Cytotoxic T cell (primary cell): ENCODE results near the genes KDR, TMEM165 and EXOC1.

DNA sequence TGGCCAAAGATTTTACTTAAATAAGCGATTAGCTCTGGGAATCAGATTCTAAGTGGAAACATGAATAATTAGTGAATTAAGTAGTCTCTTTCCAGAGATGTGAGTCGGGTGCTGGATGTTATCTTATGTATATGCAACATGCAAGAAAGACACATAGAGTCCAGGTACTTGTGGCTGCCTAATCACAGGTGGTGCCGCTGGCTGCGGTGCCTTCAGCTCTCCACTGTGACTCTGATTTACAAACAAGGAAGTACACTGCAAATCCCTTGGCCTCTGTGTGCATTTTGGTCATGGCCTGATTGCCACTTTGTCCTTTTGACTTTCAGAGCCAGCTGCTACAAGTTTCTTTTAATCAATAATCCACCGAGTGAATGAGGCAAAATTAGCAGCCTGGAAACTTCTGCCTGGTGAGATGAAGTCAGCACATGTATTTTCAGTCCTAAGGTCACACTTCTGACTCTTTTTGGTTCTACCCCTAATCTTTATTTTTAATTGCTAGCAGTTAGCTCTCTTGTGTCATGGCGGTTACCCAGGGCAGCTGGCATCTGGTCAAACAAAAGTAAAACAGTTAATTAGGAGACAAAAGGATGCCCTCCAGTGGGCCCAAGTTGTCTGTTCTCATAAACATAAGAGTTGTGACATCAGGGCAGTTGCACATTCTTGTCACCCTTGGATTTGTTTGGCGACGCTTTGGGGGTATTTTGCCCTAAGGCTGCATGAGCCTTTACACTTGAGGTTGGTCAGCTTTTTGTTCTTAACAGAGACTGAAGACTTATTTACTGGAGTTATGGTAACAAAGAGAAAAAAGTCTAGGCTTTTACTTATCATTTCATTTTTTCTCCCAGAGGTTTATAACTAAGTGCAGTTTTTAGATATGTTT, 62.3 kb upstream of the LNX1 start:
- PRO-cap, 2 experiments, result no peak in any of the 2 experiments

DNA sequence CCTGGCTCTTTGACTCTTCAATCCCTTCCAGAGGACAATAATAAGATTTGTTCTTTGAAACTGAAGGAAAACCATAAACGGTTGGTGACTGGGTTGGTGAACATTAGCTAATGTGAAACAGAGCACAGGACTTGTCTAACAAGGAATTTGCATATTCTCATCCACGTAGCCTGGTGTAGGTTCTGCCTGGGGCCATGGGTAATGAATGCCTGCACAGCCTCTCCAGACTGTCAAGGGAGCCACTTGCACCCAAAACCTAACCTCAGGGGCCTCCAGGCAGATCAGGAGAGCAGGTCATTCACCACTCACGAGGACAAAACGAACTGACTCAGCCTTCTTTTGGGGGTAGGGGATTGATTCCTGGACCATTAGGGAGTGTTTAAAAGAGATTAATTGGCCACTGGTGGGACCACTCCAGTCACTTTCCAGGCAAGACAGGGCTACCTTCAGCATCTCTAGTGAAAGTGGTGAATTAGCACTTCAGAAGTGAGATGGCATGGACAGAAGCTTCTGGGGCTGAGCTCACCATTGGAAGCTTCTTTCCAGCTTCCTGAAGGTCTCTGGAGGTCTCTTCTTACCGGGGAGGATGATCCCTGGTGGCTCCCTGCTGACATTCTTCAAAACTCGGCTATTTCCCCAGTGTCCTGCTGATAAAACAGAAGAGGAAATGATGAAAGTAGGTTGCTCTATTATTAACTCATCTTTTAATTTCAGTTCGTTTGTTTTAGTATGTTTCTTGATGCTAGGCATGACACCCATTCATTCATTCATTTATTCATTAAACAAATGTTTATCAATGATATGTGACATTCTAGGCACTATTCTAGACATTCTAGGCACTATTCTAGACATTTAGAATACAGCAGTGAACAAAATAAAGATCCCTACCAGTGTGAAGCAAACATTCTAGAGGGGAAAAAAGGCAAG, 104.5 kb upstream of the LNX1 start:
- PRO-cap, 2 experiments, result no peak in any of the 2 experiments

- PRO-cap, 2 experiments, result no peak in any of the 2 experiments
Observed at GRCh38 chr4:53863212-53863634, 201.2 kb downstream of the CHIC2 start.

DNA sequence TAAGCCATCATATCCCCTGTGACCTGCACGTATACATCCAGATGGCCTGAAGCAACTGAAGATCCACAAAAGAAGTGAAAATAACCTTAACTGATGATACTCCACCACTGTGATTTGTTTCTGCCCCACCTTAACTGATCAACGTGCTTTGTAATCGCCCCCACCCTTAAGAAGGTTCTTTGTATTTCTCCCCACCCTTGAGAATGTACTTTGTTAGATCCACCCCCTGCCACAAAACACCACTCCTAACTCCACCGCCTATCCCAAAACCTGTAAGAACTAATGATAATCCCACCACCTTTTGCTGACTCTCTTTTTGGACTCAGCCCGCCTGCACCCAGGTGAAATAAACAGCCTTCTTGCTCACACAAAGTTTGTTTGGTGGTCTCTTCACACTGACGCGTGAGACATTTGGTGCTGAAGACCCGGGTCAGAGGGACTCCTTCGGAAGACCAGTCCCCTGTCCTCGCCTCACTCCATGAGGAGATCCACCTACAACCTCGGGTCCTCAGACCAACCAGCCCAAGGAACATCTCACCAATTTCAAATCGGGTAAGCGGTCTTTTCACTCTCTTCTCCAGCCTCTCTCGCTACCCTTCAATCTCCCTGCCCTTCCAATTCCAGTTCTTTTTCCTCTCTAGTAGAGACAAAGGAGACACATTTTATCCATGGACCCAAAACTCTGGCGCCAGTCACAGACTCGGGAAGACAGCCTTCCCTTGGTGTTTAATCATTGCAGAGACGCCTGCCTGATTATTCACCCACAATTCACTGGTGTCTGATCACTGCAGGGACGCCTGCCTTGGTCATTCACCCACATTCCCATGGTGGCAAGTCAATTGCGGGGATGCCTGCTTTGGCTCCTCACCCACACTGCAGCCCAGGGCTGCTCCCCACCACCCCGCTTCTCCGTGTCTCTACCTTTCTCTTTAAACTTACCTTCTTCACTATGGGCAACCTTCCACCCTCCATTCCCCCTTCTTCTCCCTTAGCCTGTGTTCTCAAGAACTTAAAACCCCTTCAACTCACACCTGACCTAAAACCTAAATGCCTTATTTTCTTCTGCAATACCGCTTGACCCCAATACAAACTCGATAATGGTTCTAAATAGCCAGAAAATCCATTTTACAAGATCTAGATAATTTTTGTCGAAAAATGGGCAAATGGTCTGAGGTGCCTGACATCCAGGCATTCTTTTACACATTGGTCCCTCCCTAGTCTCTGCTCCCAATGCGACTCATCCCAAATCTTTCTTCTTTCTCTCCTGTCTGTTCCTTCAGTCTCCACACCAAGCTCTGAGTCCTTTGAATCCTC, 43.8 kb downstream of the CHIC2 start:
- PRO-cap, 2 experiments, result no peak in any of the 2 experiments

- PRO-cap, 2 experiments, result no peak in any of the 2 experiments
Observed at GRCh38 chr4:54066658-54067654, 2.6 kb upstream of the CHIC2 start.

GRCh38 chr4:54085233-54085908, 14.6 kb upstream of the GSX2 start:
- PRO-cap, 2 experiments, result no peak in any of the 2 experiments

GRCh38 chr4:54547604-54548085, 110.1 kb upstream of the KIT start:
- PRO-cap, 2 experiments, result no peak in any of the 2 experiments

DNA sequence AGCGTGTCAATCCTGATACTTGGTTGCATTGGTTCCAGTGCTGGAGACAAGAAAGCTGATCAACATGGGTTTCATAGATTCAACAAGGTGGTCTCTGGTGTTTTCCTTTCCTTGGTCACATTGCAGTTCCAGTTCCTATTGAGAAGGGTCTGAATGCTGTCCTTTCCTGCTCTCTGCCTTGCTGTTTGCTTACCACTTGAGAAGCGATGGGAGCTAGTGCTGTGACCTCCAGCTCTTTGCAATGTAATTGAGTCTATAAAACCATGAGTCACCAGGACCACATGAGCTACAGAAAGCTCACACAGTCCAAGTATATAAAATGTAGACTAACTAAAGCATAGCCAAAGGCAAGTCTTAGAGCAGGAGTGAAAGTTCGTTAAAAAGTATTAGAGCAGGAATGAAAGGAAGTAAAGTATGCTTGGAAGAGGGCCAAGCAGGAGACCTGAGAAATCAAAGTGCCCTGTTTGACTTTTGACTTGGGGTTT, 71.5 kb upstream of the KIT start:
- PRO-cap, 2 experiments, result no peak in any of the 2 experiments

DNA sequence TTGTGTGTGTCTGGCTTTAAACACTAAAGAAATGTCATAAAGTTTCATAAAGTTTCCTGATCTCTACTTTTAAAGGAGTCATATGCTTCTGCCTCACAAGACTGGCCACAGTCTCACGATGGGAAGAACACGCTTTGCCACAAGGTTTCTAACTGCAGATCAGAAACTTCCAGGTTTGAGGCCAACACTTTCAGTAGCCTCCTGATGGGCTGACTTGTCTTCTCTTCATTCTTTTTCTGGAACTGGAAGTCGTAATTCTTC, 67.0 kb upstream of the KIT start:
- PRO-cap, 2 experiments, result no peak in any of the 2 experiments

DNA sequence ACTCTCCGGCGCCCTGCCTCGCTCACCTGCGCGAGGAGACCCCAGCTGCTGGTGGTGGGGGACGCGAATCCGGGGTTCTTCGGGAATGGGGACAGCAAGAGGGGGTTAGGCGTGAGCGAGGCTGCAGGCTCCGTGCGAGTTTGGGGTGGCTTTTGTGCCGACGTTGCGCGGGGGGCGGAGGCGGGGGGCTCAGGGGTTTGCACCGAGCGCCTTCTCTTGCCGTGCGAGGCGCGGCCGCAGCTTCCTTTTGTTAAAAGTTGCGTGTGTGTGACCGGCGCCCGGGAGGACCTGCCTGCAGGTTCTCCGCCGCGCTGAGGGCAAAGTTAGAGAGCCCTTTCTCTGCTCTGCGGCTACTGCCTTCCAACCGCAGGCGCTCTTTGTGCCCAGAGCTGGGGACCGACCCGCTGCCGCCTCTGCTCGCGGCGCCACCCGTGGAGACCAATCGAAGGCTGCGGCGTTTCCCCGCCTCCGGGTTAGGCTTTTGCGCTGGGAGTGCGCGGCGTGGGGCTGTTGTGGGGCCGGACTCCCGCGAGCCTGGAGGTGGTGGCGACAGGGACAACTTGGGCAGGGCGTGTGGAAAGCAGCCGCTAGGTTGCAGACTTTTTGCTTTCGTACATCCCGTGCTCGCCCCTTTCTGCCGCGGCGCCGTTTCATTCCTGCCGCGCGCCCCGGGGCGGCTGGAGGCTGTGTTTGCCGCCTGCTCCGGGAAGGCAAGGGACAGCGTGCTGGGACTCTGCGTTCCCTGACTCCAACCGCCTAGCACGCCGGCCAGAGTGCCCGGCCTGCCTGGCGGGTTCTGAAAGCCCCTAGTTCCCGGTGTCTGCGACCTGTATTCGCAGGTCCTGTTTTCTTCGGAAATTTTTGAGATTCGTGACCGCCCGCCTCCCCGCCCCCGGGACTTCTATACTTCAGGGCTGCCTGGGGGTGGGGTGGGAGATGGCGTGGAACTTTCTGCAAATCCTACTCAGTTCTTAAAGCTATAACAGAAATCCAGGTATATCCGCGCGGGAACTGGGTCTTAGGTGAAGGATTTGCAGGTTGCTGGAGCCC, 804 bp downstream of the KIT start:
- PRO-cap, 2 experiments, result no peak in any of the 2 experiments

GRCh38 chr4:55118556-55118839, 6.9 kb downstream of the KDR start:
- PRO-cap, 2 experiments, result no peak in any of the 2 experiments

DNA sequence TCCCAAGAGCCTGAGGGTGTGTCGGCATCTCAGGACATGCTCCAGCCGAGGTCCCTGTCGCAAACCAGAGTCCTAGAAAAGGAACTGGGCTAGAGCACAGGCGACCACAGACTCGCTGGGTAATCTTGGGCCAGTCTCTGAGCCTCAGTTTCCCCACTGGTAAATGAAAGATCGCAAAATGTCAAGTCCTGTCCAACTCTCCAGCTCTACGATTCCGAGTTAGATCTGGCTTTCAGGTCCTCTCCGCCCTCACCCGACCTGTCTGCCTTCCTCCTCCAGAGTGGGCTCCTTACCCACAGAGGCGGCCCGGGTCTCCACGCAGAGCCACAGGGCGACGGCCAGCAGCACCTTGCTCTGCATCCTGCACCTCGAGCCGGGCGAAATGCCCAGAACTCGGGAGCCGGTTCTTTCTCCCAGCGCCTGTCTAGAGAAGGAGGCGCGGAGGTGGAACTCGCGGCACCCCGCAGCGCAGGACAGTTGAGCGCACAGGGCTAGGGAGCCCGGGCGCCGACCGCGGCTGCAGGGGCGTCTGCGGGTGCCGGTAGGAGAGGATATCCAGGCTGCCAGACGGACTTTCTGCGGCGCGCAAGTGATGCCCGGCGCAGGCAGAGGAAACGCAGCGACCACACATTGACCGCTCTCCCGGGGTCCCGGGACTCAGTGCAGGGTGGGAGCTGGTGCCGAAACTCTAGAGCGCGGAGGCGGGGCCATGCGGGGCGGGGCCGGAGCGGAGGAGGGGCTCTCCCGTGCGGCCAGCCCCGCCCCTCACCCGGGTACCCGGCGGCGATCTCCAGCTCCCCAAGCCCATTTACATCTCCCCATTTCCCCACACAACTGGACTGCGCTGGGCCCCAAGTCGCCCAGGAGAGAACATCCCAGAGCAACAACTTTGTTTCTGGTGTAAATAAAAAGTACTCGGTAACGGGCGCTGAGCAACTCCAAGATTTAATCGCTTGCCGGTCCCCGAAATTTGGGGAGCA, at the start of gene KDR:
Gene KDR, minus strand, starts transcription at position 662 of the 980 bp plus-strand sequence.
- PRO-cap, 2 experiments, result no peak in any of the 2 experiments

DNA sequence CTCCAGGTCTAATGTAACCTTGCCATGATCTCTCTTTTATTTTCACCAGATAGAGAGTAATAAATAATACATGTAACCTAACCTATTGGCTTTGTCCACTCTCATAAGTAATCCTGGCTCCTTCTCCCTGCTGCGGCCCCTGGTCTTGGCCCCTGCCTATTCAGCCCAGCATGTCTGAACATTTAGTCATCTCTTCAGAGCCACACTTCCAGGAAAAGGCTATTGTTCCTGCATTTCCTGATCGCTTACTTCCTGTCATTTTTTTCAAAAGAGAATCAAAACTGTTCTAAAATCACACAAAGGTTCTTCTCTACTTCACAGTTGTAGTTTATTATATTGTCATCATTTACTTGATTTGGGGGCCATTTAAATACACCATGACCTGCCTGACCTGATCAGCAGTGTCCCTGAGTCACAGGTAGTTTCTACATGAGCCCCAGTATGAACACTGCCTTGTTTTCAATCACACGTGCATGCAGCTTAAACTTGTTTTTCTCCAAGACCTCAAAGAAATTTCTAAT, 47.3 kb upstream of the KDR start:
- PRO-cap, 2 experiments, result no peak in any of the 2 experiments

GRCh38 chr4:55395237-55396276, at the start of gene TMEM165:
TMEM165 (plus strand) TSS chr4:55395957.
- PRO-cap, 2 experiments, result peak in 2 of 2 experiments; most common plus-strand start chr4:55395656 (in 2); most common minus-strand start chr4:55395817 (in 2)

DNA sequence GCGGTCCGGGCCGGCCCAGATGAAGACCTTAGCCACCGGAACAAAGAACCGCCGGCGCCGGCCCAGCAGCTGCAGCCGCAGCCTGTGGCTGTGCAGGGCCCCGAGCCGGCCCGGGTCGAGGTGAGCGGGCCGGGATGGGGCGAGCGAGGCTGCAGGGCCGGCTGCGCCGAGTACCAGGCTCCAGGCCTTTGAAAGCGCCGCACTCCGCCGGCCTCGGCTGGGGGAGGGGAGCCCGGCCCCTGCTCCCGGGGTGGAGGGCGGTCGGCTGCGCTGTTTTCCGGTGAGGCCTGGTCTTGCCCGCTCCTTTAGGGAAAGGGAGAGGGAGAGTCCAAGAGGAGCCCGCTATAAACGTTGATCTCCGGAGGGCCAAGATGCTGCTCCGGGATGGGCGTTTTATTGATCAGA, 522 bp downstream of the TMEM165 start:
- PRO-cap, 2 experiments, result no peak in any of the 2 experiments

GRCh38 chr4:55409167-55410098, 13.7 kb downstream of the TMEM165 start:
- PRO-cap, 2 experiments, result no peak in any of the 2 experiments

DNA sequence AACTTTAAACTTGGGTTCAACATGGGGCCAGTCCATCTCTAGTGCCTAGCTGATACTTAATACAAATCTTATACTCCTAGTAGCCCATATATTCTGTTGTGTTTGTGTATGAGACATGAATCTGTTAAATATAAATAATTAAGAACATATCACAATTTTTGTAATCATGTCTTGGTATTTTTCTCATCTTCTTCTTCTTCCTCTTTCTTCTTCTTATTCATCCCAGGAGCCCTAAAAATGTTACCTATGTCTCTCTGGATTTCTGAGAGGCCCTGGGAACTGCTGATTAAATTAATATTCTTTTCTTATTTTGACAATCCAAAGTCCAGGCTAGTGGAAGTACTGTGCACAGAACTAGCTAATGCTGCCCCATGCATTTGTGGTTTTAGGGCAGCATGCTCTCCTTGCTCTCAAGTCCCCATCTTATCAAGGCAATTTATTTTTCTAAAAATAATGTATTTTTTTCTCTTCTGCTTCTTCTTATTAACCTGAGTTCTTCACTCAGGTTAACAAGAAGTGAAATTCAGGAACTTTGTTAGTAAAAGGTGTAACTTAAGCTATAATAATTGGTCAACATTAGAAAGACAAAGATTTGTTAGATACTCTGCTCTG, 1.6 kb upstream of the PDCL2 start:
- PRO-cap, 2 experiments, result no peak in any of the 2 experiments

GRCh38 chr4:55853386-55854662, at the start of gene EXOC1:
EXOC1 (plus strand) TSS chr4:55853648.
- PRO-cap, 2 experiments, result peak in 2 of 2 experiments; most common plus-strand start chr4:55853648 (in 2)

DNA sequence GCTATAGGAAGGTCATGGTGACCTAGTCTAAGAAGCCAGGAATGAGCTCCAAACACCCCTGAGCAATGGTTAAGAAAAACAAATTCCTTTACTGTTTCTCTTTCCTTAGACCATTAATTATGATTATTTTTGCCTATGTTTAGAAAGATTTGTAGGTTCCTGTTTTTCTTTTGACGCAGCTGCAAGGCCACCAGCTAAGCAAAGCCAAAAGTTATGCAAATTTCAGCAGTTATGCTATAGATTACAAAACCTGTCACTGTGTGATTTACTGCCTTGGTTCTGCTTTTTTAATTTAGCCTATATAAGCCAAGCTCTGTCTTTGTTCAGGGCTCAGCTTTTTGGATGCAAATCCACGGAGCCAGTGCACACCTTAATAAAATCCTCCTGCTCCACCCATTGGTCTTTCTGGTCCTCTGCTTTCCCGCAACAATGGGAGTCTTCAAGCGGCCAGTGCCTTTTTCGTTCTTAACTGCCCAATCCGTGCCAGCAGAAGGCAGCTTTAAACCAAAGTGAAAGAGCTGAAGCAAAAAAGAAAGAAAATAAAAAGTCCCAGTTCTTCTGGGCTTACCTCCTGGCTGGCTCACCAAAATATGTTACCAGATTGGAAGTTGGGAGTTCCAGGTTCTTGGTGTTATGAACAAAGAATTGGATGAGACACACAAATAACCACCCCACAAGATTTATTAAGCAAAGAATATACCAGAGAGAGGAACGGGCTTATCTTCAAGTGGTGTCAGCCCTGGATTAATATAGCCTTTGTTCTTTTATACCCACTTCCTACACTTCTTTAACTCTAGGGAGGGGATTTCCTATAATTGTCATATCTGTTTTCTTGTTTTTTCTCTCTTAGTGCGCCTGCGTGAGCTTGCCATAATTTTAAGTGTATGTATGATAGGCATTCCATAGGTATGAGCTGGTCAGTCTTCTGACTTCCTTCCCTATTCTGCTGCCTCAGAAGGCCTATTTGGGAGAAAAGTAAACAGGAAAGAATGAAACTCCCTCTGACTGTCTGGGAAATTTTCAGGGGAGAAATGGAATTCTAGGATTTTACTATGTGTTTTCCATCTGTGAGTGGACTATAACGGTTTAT, 1.1 kb upstream of the CEP135 start:
- PRO-cap, 2 experiments, result peak in 2 of 2 experiments; most common plus-strand start position 549 of the sequence (in 1); most common minus-strand start position 431 of the sequence (in 2)

- PRO-cap, 2 experiments, result no peak in any of the 2 experiments
Observed at GRCh38 chr4:55949957-55950496, 1.3 kb downstream of the CEP135 start.